Neuron (in vitro differentiated cells): Measurements from ENCODE around the genes MSANTD2, ROBO4, FEZ1, PATE3, PATE4 and HYLS1.

DNA sequence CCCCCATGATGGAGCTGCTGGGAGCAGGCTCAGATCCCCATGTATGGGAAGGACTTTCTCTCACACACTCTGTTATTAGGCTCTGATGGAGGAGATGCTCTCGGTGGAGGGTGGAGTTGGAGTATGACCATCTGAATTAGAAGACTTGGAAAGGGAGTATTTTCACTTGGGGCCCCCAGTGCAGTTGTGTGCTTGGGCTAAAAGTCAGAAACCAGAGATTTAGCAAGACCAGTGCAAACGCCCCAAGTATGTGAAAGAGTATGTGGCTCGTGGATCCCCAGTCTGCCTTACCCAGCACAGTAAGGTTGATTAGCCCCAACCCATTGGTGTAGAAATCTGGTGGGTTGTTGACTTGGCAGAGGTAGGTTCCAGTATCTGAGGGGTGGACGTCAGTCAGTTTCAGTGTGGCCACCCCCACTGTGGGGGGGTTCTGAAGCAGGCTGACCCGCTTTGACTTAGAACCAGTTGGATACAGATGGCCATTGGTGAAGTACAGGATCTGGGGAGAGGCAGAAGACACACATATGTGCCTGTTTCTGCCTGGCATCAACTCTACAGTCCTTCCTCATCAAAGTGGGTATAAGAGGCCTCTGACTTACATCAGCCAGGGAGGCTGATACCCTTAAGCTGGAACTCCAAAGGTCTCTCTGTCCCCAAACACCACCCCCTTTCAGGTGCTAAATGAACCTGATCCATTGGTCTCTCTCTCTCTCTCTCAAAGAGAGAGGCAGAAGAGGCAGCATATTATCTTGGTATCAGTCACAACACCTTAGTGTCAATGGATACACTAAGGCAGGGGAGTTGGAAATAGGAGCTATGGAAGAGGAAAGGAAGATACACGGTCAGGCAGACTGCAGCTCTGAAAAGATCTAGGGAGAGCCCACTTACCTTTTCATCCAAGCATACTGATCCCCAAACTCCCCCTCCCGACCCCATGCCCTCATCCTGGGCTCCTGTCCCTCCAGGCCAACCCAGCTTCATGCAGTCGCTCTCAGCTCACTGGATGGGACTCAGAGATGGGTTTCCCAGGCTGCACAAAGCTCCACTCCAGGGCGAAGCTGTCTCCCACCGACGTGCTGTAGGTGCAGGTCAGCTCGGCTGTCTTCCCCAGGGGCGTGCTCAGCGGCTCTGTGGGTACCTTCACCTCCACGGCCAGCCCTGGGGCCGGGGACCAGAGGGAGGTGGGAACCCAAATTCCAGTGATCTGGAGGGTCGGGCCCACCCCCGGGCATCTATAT lies 1.2 kb downstream of the VSIG2 start:
- PRO-cap: no peak

GRCh38 chr11:124761000-124761878 lies 851 bp downstream of the ESAM start:
- PRO-cap: no peak

DNA sequence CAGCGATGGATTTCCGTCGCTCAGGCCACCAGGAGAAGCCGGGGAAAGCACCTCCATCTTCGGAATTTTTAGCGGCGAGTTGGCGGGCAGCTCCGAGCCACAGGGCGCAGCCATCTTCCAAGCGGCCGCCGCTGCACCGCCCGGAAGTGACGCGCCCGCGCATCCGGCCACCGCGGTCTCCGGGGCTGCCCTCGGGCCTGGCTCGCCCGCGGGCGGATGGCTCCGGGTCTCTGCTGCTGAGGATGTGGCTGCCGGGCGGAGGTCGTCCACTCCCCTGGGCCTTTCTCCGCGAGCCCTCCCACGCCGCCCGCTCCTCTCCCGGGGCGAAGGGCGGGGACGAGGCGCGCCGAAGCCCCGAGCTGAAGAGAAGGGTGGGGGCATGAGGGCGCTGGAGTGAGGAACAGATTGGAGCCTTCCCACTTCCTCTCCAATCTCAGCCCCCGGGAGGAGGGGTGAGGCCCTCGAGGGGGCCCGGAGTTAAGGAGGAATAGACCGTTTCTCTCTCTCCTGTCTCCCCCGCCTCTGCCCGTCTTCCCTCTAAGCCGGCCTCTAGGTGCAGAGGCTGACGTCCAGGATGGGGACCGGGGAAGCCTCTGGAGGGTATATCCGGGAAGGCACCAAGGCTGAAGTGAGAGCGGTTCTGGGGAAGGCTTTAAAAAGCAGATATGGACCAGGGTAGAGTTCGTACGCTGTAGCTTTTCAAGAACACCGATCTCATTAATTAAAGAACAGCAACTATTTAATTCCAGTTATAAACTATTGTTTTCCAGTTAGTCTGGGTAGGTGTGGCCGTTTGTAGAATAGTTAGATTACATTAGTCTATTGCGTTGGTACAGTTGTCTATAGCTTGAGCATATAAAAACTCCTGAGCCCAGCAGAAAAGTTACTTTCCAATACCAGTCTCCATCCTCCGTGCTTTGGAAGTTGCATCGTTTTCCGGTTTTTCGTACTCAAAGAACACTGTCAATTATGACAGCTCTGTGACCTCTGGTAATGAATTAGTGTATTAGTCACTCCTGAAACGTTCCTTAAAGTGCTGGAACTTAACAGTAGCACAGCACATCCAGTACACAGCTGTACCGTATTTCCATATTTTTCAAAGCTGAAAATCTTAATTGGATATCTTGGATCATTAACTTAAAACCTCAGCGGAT lies at the start of gene MSANTD2:
MSANTD2 (minus strand) TSS at position 140 of the 1,154 bp plus-strand sequence.
- PRO-cap: bidirectional peak, plus-strand start at position 185 of the sequence, minus-strand start at position 135 of the sequence; bidirectional peak, plus-strand start at position 455 of the sequence, minus-strand start at position 402 of the sequence; bidirectional peak, plus-strand start at position 540 of the sequence, minus-strand start at position 576 of the sequence

DNA sequence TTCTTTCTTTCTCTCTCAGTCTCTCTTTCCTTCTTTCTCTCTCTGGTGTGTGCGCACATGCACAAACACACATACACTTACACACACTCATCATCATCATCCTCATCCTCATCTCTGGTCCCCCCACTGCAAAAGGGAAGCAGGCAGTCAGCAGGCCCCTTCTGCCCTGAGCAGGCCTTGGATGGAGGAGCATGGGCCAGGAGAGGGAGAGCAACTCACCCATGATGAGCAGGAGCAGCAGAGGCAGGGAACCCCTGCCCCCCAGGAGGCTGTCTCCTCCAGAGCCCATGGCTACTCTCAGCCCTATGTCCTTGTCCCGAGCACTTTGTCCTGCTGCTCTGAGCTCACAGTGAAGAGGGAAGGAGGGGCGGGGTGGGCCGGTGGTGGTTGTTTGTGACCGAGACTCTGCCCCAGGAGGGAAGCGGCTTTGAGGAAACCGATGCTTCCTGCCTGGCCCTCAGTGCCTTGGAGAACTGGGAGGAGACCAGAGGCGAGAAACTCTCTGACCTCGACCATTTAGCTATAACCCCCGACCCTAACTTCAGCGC lies at the start of gene ROBO4:
ROBO4 (minus strand) TSS at position 359 of the 548 bp plus-strand sequence.
- PRO-cap: no peak

DNA sequence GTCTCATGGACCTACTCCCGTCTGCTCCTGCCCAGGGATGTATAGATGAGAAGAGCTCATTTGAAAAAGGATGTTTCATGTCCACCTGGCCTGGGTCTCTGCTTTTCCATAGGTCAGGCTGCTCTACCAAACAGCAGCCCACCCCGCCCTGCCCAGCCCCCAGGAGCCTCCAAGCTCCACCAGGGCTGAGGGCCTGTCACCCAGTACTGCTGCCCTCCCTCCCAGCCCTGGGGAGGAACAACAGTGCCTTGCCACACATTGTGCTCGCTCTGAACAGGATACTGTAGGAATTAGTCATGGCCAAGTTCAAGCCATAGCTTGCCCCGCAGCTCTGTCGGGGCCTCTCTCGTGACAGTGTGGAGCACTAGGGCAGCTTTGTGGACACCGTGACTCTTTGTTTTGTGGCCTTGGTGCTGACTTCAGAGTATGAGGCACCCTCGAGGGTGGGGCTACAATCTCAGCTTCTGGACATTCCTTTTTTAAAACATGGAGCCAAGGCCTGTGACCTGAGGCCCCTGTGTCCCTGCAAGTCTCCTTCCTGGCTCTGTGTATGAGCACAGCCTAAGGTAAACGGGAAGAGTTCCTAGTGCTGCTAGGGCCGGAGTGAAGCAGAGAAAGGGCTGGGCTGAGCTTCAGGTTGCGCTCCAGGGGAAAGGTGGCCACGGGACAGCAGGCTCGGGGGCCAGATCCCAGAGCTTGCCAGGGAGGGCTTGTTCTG lies 19.9 kb downstream of the SLC37A2 start:
- PRO-cap: no peak

GRCh38 chr11:125091244-125091909 lies 20.0 kb downstream of the TMEM218 start:
- PRO-cap: no peak

DNA sequence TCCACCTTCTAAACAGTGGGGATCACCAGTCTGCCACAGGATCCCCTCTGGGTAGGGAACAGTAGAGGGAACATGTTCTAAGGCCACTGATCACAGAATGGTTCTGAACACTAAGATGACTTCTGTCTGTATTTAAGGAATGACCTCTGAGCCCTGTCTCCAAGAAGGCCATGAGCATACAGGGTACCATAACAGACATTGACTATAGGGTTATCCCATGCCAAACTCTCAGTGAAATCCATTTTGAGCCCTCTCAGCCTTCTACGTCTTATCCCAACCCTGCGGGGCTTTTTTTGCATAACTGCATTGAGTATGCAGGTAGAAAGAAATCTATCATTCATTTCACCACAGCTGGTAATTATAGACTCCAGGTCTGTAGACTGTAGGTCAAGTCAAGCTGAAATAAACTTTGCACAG lies 16.2 kb downstream of the TMEM218 start:
- PRO-cap: no peak

- PRO-cap: no peak
Measured at GRCh38 chr11:125228441-125228914, 63.9 kb downstream of the PKNOX2 start.

- PRO-cap: no peak
Measured at GRCh38 chr11:125345593-125346468, 150.2 kb downstream of the FEZ1 start.

DNA sequence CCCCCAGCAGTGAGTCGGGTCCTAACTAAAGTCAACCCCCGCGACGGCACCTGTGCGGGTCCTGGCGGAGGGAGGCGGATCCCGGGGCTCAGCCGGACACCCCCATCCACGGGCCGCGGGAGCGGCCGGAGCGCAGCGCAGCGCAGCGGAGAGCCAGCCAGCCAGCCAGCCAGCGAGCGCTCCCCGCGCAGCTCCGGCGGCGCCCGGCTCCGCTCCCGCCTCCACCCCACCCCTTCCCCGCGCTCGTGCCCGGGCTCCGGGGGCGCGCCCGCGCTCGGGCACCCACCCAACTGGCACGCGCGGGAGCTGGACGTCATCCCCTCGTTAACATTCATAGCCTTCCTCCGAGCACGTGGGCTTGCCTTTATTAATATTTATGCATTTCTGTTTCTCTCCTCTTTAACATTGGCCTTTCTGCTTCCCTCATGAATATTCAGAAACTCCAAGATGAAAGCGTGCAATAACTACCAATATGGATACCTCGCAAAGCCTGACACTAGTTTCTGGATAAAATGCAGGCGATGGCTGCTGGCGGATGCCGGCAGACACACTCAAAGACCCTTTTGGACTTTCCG lies at the start of gene FEZ1:
FEZ1 (minus strand) TSS at position 195 of the 575 bp plus-strand sequence.
- PRO-cap: bidirectional peak, plus-strand start at position 436 of the sequence, minus-strand start at position 195 of the sequence

- PRO-cap: no peak
Measured at GRCh38 chr11:125787864-125788310, at the start of gene PATE3. Gene PATE3 (plus strand): TSS chr11:125788127.

DNA sequence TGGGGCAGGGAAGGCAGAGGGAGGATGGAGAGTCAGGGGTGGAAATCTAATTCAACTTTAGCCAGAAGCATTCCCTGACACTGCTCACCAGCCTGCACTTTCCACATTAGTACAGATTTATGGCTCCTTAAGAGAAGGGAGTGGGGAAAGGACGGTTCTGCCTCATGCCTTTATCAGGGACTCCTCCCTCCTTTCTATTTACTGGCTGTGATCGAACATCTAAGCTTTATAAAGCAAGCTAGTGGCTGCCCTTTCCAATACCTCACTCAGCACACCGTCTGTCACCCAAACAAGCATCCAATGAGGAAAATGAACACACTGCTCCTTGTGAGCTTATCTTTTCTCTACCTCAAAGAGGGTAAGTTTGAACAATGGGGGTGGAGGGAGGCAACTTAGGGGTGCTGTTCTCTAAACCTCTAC lies at the start of gene PATE4:
PATE4 (plus strand) TSS at position 257 of the 420 bp plus-strand sequence.
- PRO-cap: no peak

- PRO-cap: bidirectional peak, plus-strand start at chr11:125887700, minus-strand start at chr11:125887524; bidirectional peak, plus-strand start at chr11:125888217, minus-strand start at chr11:125888021
Measured at GRCh38 chr11:125887400-125888532, at the start of gene HYLS1. Gene HYLS1 (plus strand): TSS chr11:125887668.

GRCh38 chr11:125925249-125925765 lies 20.5 kb upstream of the VSIG10L2 start:
- PRO-cap: no peak

DNA sequence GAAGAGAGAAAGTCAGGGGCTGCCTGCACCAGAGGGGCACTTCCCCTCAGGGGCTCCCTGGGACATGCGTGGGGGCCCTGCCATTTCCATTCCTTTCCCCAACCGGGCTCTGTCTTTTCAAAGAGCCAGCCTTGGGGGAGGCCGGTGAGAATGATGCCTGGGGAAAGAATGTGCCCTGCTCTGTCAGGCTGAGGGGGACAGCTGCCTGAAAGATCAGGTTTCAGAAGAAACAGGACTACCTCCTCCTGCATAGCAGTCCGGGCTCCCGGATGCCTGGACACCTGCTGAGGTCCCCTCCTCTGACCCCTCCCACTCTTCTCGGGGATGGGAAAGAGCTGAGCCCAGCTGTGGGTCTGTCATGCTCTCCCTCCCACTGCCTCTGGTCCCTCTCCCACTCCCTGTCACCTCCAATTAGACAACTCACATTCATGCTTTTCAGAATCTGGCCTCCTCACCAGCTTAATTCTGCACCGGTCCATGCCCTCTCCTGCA lies 41.7 kb upstream of the CDON start:
- PRO-cap: no peak

DNA sequence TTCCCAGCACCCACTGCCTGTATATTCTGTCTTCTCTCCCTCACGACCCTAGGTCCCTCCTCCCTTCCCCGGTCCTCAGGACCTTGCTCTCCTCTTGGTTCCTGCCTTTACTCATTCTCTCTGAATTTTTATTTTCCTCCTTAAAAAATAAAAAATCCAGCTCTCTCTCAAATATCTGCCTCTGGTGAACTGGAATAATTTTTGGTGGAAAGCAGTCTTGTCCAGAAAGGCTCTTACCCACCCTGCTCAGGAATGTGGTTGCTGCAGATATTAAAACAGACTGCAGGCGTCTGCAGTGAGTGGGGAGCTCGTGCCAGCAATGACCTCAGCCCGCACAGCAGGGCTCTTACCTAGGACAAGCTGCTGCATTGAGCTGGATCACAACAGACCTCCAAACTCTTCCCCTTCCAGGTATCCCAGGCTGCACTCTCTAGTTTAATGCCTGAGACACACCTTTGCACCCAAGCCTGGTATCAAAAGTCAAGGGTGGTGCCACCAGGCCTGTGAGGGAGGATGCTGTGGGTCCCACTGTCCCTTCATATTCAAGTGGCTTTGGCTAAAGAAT lies 69.6 kb upstream of the CDON start:
- PRO-cap: no peak

- PRO-cap: no peak
Measured at GRCh38 chr11:126357043-126357693, 1.7 kb downstream of the ST3GAL4 start.

DNA sequence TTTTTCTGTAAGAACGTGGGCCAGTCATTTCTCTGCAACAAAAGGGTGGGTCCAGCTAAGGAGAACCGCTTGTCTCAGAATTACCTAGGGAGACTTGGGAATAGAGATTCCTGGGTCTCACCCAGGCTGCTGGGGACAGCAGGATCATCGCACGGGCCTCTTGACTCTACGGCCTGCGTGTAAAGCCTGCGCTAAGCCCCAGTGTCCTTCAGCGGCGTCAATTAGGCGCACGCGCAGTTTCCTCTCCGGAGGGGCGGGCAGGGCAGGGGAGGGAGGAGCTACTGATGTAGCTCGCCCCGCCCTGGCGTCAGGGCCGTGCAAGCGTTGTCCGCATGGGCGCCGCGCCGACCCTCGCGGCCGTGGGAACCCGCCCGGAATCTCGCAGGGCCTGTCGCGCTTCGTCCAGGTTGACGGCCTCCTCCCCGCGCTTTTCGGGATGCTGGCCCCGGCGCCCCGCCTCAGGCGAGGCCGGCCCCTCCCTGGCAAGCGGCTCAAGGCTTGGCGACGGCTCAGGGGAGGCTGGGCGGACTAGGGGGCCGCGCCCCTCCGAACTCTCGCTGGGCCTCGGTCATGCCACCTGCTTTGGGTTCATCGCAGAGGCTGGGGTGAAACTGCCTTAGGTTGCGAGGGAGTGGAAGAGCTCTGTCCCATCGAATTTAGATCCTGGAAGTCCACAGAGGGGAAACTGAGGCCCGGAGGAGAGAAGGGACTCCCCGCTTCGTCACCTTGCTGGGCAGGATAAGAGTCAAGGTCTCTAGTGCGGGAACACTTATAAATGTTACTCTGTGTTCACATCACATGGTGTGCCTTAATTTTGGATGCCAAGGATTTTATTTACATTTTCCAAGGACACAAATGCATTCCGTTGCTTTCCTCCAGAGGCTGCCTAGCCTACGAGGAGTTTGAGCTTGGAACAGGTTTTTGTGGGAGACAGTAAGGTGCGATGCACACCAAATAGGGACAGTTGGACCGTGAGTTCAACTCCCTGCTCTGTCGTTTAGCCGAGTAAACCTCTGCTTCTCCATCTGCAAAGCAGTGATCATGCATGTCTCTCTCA lies 61.3 kb downstream of the ST3GAL4 start:
- PRO-cap: bidirectional peak, plus-strand start at position 333 of the sequence, minus-strand start at position 168 of the sequence

- PRO-cap: no peak
Measured at GRCh38 chr11:126420815-126421636, 65.5 kb downstream of the ST3GAL4 start.

- PRO-cap: no peak
Measured at GRCh38 chr11:126436215-126436645, 80.7 kb downstream of the ST3GAL4 start.